Cardiac atrium fibroblast (primary cell): ENCODE data around the genes RAB40C, WDR90, FBXL16 and CCDC78.

GRCh38 chr16:588469-589050 is 1.3 kb upstream of the RAB40C start:
- RAMPAGE, long total RNA: no peak

DNA sequence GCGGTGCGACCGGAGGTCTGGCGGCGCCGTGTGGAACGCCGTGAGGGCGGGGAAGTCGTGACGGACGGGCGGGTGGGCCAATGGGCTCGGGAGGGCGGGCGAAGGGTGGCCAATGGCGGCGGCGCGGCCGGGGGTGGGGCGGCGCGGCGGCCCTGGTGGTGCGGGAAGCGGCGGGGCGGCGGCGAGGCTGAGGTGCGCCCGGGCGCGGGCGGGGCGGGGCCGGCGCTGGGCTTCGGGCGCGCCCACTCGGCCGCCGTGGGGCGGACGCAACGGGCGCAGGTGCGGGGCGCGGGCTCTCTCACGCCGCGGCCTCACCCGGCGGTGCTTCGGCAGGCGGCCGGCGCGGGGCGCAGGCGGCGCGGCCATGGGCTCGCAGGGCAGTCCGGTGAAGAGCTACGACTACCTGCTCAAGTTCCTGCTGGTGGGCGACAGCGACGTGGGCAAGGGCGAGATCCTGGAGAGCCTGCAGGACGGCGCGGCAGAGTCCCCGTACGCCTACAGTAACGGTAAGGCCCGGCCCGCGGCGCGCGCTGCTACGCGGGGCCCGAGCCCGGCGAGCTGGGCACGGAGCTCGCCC is at the start of gene RAB40C:
TSS of gene RAB40C (plus strand) at position 139 of the 577 bp plus-strand sequence.
- RAMPAGE, long total RNA: no peak

DNA sequence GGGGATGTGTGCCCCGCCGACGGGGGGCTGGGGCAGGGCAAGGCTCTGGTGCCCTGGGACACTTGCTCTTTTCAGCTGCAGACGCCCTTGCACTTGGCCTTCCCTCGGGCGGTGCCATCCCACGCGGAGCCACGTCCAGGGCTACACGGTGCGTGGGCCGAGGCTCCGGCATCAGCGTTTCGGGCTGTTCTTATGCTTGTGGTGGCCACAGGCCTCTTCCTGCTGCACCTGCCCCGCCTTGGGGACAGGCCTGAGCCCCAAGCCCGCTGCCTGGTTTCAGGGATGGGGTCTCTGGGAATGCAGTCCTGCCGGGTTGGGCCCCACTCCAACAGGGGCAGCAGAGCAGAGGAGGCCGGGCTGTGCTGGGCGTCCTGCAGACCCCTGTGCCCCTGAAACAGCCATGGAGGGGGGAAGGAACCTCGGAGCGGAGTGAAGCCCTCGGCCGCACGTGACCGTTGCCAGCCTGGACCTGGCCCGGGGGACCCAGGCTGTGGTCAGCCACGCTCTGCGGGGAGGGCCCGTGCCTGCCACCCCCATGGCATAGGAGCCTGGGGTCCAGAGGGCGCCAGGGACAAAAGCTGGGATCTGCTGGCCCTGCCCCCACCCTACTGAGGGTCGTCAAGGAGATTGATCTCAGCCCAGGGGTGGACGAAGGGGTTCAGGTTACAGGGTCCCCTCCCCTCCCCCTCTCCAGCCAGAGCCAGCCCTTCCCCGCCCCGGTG is 464 bp upstream of the WFIKKN1 start:
- RAMPAGE, long total RNA: no peak

GRCh38 chr16:634089-634757 is 1.9 kb downstream of the METTL26 start:
- RAMPAGE, long total RNA: no peak

DNA sequence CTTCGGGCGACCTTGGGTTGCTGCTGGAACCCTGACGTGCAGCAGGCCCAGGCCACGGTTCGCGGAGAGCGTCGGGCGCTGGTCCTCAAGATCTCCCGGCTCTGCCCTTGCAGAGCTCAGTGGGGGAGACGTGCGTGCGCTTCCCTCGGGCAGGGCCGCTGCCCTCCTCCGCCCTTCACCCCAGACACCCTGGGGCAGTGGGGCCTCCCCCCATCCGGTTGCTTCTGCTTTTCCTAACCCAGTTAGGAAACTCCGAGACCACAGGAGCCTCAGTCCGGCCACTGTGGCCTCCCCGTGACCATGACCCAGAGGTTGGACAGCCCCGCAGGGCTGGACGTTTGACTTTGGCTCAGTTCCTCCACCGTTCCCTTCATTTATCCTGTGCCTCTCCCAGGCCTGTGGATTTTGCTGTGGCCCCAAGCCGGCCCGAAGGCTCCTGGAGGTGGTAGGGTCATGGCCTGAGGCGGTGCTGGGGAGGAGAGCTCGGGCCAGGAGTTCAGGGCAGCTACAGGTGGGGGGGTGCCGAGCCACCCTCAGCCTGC is 973 bp downstream of the MCRIP2 start:
- RAMPAGE, long total RNA: no peak

DNA sequence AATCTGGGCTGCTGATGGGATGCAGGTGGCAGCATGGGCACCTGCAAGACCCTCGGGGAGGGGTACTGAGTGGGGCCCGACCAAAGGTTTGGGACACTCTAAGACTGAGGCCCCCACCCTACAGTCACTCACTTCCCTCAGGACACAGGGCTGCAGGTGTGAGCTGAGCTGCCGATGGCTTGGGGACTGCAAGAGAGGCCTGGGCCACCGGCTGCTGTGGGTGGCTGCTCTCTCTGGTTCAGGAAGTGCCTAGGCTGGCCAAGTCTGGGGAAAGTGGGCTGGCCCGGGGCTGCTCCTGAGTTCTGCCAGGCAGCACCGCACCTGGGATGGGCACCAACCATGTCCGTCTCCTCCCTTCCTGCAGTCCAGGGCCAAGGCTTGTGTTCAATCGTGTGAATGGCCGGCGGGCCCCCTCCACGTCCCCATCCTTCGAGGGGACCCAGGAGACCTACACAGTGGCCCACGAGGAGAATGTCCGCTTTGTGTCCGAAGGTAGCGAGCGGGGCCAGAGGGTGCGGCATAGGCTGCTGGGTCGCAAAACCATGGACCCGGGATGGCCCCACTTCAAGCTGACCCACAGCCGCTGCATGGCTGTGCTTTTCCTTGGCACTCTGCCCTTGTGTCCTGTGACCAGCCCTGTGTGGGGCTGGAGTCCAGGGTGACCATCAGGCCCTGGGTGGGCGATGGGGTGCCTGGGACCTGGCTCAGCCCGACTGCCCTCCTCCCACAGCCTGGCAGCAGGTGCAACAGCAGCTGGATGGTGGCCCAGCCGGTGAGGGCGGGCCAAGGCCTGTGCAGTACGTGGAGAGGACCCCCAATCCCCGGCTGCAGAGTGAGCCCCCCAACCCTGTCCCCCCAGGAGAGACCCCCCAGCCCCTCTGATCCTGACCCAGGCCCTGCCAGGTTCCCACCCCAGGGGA is 1.9 kb upstream of the WDR90 start:
- RAMPAGE, long total RNA: no peak

GRCh38 chr16:649100-649506 is at the start of gene WDR90:
TSS of gene WDR90 (plus strand) at chr16:649365.
- RAMPAGE, long total RNA: no peak

- RAMPAGE, long total RNA: no peak
Observed at GRCh38 chr16:649507-649933, 355 bp downstream of the WDR90 start.

DNA sequence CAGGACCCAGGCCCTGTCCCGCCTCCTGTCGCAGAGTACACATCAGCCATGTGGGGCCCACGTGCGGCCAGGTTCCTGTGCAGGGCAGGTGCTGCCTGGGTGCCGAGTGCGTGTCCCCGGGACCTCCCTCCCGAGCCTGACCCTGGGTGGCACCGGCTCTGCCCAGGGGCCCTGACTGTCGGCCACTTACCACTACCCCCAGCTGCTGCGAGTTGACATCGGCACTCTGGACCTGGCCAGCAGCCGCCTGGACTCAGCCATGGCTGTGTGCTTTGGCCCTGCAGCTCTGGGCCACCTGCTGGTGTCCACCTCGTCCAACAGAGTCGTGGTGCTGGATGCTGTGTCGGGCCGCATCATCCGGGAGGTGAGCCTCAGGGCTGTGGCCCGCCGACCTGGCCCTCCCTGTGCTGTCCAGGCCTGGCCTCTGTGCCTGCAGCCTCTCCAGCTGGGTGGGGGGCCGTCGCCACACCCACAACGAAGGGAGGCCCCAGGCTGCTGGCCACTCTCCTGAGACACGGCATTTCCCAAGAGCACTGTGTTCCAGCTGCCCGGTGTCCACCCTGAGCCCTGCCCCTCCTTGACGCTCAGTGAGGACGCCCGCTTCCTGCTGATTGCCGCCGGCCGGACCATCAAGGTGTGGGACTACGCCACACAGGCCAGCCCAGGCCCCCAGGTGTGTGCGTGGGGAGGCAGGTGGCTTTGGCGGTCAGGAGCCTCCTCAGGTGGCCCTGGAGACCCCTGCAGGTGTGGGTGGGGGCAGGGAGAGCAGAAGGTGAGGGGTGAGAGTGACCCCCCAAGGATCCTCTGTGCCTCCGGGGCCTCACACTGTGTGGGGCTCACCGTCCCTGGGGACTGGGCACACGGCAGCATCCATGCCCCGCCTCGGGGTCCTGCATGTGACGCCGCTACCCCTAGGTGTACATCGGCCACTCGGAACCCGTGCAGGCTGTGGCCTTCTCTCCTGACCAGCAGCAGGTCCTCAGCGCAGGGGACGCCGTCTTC is 9.1 kb downstream of the WDR90 start:
- RAMPAGE, long total RNA: no peak

- RAMPAGE, long total RNA: no peak
Observed at GRCh38 chr16:674348-675396, 799 bp upstream of the RHBDL1 start.

- RAMPAGE, long total RNA: no peak
Observed at GRCh38 chr16:705664-706166, at the start of gene FBXL16. TSS of gene FBXL16 (minus strand) at chr16:705801.

DNA sequence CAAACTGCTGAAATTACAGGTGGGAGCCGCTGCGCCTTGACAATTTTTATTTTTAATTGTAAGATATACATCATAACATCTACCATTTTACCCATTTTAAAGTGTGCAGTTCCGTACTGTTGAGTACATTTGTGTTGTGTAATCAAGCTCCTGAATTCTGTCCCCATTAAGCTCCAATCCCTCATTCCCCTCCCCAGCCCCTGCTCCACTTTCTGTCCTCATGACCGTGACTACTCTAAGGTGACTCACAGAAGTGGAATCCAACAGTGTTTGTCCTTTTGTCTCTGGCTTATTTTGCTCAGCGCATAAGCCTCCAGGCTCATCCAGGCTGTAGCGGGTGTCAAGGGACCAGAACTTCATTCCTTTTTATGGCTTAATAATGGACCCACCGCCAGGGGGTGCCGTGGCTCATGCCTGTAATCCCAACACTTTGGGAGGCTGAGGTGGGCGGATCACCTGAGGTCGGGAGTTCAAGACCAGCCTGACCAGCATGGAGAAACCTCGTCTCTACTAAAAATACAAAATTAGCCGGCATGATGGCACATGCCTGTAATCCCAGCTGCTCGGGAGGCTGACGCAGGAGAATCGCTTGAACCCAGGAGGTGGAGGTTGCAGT is 2.2 kb upstream of the METRN start:
- RAMPAGE, long total RNA: no peak

GRCh38 chr16:715659-716599 is 1.0 kb downstream of the METRN start:
- RAMPAGE, long total RNA: no peak

- RAMPAGE, long total RNA: no peak
Observed at GRCh38 chr16:726241-726657, at the start of gene CCDC78. TSS of gene CCDC78 (minus strand) at chr16:726443.

DNA sequence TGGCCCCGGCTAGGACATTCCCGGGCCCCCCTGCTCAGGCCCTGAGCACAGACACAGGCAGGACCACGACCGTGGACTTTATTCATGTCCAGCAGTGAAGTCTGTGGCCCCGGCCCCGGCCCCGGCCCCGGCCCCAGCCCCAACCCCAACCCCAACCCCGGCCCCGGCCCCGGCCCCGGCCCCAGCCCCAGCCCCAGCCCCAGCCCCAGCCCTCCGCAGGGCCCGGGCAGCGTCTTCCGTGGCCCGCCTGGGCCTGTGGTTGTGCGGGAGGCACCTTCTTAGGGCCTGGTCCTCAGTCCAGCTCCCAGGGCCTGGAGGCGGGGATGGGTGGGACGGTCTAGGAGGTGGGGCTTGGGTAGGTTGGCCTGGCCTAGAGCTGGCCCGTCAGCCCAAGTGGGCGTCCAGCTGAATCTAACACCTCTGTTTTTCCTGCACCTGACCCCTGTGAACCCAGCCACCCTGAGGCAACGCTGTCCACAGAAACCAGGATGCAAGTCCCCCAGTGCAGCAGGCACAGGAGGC is 8.6 kb downstream of the MSLN start:
- RAMPAGE, long total RNA: no peak

DNA sequence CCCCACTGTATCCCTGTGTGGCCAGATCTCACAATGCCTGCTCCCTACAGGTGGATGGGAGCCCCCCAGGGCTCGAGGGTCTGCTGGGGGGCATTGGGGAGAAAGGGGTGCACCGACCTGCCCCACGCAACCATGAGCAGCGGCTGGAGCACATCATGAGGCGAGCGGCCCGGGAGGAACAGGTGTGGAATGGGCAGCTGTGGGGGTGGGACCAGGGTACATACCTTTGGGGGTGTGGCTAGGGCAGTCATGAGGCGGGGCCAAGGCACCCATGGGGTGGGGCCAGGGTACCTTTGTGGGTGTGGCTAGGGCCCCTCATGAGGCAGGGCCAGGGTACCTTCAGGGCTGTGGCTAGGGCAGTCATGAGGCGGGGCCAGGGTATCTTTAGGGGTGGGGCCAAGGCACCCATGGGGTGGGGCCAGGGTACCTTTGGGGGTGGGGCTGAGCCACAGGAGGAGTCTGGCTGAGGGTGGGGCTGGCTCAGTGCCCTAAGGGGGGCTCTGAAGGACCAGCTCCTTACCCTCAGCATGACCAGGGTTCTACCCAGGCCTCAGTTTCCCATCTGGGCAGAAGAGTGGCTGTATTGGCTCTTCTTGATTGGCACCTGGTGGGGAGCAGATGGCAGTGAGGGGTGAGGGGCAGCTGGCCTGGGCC is 3.5 kb downstream of the GNG13 start:
- RAMPAGE, long total RNA: no peak

GRCh38 chr16:1089473-1090161 is 6.4 kb downstream of the C1QTNF8 start:
- RAMPAGE, long total RNA: no peak

GRCh38 chr16:1125374-1125873 is 27.5 kb upstream of the CACNA1H start:
- RAMPAGE, long total RNA: no peak

DNA sequence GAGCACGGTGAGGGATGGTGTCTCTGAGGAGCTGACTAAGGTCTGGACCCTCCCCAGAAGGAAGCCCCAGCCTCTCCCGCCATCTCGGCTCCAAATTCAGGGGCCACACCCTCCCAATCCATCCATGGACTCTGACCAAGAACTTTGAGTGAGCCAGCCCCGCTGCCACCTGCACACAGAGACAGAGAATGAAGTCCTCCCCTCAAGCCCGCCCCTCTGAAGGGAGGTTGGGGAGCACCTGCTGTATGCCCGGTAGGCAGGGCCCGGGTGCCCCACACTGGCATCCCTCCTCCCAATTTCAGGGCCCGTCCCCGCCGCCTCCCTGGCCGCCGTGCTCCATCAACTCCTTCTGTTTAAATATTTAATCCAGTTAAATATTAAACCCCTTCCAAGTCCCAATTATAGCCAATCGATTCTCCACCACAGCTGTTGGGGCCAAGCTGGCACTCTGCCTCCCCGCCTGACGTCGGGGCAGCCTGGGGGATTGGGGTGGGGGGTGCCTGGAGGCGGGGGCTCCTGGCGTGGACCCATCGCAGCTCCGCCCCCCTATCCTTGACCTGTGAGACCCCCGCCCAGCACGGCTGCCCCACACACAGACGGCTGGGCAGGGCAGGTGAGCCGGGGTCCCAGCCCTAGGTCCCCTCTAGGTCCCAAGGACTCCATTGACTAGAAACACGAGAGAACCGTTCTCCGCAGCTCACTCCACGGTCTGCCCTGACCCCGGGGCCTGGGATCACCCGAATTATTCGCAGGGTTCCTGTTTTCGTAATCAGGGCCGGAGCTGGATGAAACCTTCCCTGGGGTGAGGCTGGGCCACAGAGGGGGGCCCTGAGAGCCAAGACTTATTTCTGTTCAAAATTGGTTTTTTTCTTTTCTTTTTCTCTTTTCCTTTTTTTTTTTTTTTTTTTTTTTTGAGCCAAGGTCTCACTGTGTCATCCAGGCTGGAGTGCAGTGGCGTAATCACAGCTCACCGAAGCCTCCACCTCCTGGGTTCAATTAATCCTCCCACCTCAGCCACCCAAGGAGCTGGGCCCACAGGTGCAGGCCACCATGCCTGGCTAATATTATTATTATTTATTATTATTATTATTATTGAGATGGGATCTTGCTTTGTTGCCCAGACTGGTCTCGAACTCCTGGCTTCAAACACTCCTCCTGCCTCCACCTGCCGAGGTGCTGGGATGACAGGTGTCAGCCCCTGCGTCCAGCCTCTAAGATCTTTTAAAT is 17.8 kb upstream of the CACNA1H start:
- RAMPAGE, long total RNA: no peak

DNA sequence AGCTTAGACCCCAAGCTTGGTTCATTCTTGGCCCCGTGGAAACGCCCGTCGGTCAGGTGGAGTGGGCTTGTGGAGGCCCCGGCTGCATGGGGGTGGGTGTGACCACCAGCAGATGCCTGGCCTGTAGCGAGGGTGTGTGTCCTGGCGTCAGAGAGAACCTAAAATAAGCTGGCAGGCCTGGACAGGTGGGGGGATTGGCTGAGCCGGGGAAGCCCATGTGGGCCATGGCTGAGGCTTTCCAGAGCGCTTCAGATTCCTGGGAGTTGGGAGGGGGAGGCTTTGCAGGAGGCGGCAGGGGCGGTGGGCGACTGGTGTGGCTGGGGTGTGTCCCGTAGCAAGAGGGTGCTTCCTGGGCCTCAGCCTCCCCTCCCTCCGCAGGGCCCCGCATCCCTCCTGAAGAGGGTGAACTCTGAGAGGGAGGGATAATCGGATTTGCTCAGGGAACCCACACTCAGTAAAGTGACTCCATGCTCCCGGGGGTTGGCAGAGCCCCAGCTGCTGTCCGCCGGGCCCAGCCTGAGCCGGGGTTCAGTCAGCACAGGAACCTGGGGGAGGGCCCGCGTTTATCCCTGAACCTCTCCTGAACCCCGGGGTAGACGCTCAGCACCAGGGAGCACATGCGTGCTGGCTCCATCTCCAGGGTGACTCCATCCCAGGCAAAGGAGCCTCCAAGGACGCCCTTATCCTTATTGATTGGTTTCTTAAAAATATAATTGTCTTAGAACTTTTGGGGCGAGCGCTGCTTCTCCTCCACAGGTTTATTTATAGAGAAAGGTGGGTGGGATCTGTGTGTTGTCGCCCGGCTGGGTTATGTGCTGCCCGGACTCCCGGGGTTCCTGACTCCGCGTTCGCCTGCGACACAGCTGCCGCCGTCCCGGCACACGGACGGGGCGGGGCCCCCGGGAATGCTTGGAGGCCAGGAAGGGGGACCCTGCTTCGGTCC is 3.6 kb downstream of the CACNA1H start:
- RAMPAGE, long total RNA: no peak